AG09309 (cell line): ENCODE results near the genes CCNDBP1, TGM7, PDIA3, TERB2, SPATA5L1 and DUT.

GRCh38 chr15:43015550-43015950 is 90.3 kb downstream of the UBR1 start:
- RRBS, result no CpG with 5 or more reads among the region's 4 CpGs

GRCh38 chr15:43184946-43185685 is at the start of gene CCNDBP1:
Gene CCNDBP1 (plus strand): TSS chr15:43185403.
- RRBS, result 2% methylated on average over 8 of the region's 47 CpGs

GRCh38 chr15:43301959-43302535 is at the start of gene TGM7:
Gene TGM7 (minus strand): TSS chr15:43302255.
- RRBS, result no CpG with 5 or more reads among the region's 11 CpGs

DNA sequence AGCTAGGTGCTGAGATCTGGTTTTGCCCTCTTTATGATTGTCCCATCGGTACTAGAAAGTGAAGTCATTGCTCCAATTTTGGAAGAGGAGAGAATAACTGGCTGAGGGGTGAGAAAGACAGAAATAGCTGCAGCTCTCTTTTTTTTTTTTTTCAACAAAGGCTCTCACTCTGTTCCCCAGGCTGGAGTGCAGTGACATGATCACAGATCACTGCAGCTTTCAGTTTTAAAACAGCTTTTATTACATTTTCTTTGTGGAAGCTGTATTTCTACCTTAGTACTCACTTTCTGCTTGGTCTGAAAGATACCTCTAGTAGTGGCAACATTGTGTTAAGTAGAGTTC is 18.1 kb downstream of the ZSCAN29 start:
- RRBS, result no CpG with 5 or more reads among the region's 1 CpG

DNA sequence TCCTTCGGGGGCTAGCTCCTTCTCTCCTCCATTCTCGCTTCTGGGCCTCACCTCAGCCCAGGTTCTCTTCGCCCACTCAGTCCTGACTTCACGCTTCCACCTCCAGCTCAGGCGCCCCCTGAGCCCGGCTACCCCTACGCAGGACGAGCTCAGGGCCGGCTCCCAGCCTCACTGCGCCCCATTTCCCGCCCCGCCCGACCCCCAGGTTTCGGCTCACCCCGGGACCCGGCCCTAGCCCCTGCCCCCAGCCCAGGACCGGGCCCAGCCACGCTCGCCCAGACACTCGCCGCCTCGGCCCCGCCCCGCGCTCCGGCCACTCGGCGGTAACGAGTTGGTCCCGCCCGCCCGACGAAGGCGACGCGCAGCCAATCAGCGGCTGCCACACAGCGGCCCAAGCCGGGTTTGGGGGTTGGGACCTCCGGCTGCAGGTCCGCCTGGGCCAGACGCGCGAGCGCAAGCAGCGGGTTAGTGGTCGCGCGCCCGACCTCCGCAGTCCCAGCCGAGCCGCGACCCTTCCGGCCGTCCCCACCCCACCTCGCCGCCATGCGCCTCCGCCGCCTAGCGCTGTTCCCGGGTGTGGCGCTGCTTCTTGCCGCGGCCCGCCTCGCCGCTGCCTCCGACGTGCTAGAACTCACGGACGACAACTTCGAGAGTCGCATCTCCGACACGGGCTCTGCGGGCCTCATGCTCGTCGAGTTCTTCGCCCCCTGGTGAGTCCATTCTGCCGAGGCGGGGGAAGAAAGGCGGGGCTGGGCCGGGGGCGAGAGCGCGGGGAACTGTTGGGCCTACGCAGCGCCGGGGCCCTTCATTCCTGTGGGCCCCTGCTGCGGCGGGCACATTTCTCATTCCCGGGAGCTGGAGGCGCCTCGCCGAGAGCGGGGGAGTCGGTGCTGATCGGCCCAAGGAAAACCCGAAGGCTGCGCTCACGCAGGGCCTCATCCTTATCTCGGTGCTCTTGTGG is at the start of gene PDIA3:
PDIA3 (plus strand) TSS at position 442 of the 961 bp plus-strand sequence.
- RRBS, result 3% methylated on average over 16 of the region's 104 CpGs

DNA sequence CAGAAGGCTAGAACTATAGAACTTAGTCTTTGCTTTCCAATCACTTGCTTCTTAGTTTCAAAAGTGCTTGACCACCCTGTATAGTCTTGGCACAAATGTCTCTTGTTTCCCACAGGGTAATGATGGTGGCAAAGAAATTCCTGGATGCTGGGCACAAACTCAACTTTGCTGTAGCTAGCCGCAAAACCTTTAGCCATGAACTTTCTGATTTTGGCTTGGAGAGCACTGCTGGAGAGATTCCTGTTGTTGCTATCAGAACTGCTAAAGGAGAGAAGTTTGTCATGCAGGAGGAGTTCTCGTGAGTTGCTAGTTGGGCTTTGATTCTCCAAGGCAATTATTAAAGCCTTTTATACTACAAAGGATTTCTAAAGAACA is 10.2 kb downstream of the ELL3 start:
- RRBS, result no CpG with 5 or more reads among the region's 2 CpGs

DNA sequence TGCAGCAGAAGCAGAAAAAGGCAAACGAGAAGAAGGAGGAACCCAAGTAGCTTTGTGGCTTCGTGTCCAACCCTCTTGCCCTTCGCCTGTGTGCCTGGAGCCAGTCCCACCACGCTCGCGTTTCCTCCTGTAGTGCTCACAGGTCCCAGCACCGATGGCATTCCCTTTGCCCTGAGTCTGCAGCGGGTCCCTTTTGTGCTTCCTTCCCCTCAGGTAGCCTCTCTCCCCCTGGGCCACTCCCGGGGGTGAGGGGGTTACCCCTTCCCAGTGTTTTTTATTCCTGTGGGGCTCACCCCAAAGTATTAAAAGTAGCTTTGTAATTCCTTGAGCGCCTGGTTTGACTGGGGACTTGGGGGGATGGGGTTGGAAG is 1.6 kb downstream of the SERF2 start:
- RRBS, result no CpG with 5 or more reads among the region's 10 CpGs

DNA sequence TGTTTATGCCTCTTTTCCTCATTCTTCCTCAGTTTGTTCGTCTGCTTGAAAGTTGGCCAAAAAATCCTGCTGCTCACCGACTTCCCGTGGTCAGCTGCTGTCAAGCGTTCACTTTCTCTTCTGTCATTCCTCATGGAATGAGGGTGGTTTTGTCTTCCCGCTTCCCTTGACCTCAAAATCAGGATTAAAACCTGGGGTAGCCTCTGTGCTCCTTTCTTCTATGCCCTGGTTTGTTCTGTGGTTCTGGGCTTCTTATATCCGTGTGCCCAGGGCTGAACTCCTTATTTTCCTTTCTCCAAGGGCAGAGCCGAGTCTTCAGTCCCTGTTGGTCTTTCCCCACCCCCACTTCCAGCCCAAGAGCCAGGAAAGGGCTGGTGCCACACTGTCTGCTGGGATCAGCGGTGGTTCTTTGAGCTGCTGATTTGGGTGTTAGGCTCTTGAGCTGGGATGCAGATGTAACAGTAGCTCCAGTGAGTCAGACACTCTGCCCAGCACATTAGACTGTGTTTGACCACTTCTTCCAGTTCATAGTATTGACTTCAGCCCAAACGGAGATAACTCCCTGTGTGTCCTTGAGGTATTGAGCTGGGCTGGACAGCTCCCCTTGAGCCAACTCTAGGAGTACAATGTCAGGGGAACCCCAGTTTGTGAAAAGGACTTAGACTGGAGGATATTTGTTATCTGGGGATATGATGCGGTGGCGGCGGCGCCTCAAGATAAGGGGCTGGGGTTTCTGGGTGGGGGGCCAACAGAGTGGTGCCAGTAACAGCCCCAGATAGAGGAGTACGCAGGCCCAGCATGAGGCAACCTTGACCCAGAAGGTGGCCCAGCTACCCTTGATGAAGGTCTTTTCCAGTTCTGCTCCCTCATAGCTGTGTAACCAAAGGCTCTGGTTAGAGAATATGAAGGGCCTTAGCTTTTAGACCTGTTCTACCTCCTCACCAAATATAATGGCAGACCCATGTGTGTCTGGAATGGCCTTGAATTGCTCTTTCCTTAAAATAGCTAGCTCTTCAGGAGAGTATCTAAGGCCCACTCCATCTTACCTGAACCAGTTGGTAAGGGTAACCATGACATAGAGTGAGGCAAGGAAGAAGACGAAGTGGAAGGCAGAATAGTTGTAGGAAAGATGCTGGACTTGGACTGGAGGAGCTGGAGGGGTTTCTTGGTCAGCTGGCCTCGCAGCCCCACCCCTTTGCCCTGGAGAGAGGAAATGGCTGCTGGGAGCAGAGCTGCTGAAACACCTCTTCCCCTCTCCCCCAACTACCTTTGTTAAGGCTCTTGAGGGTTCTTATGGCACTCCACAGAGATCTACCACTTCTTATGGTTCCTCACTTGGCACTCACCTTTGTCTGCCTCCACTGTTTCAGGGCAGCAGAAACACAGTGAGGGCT is 2.7 kb downstream of the SERF2 start:
- RRBS, result no CpG with 5 or more reads among the region's 16 CpGs

GRCh38 chr15:43879219-43880229 is 52.7 kb downstream of the WDR76 start:
- RRBS, result 97% methylated on average over 5 of the region's 13 CpGs

- RRBS, result no CpG with 5 or more reads among the region's 3 CpGs
Observed at GRCh38 chr15:43913384-43913939, 86.7 kb downstream of the WDR76 start.

DNA sequence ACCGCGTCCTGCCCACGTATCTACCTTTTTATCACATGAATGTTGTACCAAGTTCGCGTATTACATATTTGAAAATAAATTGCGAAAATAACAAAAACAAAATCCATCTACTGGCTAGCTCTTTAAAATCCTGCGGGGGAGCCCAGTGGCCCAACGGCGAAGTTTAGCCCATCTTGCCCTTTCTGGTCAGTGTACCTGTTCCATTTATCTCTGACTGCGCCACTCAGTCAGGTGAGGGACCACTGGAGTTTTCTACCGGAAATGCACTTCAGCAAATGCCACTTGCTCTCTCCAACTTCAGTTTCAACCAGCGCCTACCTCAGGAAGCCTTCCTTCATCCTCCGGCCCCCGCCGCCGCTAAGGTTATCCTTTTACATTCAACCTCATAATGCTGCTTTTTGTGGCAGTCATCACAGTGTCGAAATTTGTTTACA is 1.1 kb upstream of the EIF3J start:
- RRBS, result 2% methylated on average over 3 of the region's 17 CpGs

- RRBS, result no CpG with 5 or more reads among the region's 3 CpGs
Observed at GRCh38 chr15:44718262-44718811, 7.0 kb downstream of the B2M start.

DNA sequence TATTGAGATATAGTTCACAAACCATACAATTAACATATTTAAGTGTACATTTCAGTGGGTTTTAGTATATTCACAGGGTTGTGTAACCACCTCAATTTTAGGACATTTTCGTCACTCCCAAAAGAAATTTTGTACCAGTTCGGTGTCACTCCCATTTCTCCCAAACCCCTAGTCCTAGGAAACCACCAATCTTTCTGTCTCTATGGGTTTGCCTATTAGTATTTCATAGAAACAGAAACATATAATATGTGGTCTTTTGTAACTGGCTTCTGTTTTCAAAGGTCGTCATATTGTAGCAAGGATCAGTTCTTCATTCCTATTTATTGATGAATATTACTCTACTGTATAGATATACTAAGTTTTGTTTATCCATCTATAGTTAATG is 6.6 kb upstream of the TRIM69 start:
- RRBS, result no CpG with 5 or more reads among the region's 3 CpGs

DNA sequence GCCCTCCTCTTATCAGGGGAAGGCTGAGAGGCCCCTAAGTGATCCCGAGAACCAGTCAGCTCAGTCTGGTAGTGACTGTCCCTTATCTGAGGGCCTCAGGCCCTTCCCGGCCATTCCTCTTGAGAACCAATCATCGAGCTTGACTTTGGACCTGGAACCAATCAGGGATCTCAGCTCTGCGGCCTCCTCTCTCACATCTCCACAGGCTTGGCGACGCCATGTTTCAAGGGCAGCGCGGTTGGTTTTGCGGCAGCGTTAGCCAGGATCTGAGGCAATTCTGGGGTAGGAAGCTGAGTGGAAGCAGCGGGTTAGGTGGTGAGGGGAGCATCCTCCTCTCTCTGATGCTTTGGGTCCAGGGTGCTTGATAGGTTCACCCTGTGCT is at the start of gene TERB2:
TERB2 (plus strand) TSS at position 187 of the 382 bp plus-strand sequence.
- RRBS, result no CpG with 5 or more reads among the region's 11 CpGs

DNA sequence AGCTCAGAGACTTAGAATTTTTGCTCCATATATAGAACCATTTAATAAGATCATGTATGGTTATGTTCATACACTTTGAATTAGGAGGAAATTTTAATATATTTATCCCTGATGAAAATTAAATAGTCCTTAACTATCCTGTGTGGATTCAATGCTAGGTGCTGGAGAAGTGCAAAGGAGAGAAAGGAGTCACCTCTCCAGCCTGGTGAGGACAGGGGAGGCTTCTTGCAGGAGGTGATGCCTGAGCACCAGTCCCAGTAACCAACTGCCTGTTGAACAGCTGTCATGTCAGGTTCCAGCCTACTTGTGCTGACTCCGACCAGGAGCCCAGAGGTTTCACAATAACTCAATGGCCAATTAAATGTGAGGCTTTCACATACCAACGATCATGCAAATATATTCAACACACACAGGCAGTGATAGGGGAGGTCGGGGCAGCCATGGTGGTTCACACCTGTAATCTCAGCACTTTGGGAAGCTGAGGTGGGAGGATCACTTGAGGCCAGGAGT is 7.7 kb downstream of the SORD start:
- RRBS, result no CpG with 5 or more reads among the region's 3 CpGs

- RRBS, result no CpG with 5 or more reads among the region's 13 CpGs
Observed at GRCh38 chr15:45314435-45314943, 62.5 kb downstream of the SLC28A2 start.

- RRBS, result 2% methylated on average over 17 of the region's 108 CpGs
Observed at GRCh38 chr15:45402046-45403123, at the start of gene SPATA5L1. Gene SPATA5L1 (plus strand): TSS chr15:45402336.

DNA sequence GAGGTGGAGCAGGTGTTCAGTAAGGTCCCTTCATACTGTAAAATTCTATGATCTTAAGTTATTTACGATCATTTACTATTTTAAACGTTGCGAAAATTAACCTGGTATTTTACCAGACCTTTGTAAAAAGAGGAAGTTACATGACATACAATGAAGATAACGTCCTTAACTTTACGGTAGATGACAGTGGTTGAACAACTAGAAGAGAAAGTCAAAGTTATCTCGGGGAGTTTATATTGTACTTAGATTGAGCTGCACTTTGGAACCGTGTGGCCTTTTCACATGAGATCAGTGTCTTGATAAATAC is 1.1 kb downstream of the SLC30A4 start:
- RRBS, result no CpG with 5 or more reads among the region's 7 CpGs

- RRBS, result no CpG with 5 or more reads among the region's 5 CpGs
Observed at GRCh38 chr15:47401433-47401892, 315.8 kb upstream of the SEMA6D start.

GRCh38 chr15:48331248-48331624 is at the start of gene DUT:
Gene DUT (plus strand): TSS chr15:48331429.
- RRBS, result 1% methylated on average over 10 of the region's 37 CpGs